ENCODE data around the gene THOC2.

DNA sequence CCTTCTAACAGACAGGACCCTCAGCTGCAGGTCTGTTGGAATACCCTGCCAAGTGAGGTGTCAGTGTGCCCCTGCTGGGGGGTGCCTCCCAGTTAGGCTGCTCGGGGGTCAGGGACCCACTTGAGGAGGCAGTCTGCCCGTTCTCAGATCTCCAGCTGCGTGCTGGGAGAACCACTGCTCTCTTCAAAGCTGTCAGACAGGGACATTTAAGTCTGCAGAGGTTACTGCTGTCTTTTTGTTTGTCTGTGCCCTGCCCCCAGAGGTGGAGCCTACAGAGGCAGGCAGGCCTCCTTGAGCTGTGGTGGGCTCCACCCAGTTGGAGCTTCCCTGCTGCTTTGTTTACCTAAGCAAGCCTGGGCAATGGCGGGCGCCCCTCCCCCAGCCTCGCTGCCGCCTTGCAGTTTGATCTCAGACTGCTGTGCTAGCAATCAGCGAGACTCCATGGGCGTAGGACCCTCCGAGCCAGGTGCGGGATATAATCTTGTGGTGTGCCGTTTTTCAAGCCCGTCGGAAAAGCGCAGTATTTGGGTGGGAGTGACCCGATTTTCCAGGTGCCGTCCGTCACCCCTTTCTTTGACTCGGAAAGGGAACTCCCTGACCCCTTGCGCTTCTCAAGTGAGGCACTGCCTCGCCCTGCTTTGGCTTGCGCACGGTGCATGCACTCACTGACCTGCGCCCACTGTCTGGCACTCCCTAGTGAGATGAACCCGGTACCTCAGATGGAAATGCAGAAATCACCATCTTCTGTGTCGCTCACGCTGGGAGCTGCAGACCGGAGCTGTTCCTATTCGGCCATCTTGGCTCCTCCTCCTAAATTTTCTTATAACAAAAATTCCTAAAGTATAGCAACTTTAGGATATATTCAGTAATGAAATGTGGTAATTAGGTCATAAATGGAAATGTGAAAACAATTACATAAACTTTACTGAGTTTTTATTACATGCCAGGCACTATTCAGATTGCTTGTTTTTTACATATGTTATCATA, 507.5 kb upstream of the CT83 start:
- PRO-cap, result no peak

DNA sequence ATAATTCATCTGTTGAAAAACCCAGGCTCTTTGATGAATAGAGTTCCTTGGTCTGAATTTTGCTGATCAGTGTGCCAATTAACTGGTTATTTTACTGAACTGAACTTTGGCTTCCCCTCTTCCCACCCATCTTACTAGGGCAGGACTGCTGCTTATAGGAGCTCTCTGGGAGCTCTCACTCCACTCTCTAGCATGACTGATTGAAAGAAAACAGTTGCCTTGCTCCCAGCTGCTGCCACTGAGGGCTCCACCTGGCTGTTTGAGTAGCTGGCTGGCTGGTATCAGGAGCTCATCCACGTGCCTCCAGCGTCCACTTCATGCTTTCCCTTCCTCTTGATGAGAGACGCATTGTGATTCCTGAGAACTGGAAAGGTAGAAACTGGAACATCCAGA, 73.0 kb upstream of the KLHL13 start:
- PRO-cap, result no peak

DNA sequence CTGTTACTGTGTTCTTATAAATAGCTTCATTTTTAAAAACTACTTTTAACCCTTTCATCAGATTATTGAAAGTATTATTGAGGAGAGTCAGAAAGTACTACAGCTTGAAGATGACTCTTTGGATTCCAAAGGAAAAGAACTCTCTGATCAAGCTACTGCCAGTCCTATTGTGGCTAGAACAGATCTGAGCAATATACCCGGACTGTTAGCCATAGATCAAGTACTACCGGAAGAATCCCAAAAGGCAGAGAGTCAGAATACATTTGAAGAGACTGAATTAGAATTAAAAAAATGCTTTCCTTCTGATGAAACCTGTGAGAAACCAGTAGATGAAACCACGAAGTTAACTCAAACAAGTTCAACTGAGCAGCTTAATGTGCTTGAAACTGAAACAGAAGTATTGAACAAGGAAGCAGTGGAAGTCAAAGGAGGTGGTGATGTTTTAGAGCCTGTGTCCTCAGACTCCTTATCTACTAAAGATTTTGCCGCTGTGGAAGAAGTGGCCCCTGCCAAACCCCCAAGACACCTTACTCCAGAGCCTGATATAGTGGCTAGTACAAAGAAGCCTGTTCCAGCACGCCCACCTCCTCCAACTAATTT, 46.8 kb downstream of the WDR44 start:
- PRO-cap, result no peak

- PRO-cap, result bidirectional peak, plus-strand start at chrX:118728273, minus-strand start at chrX:118728230
These were observed 608 bp downstream of the IL13RA1 start for GRCh38 chrX:118727824-118728604.

DNA sequence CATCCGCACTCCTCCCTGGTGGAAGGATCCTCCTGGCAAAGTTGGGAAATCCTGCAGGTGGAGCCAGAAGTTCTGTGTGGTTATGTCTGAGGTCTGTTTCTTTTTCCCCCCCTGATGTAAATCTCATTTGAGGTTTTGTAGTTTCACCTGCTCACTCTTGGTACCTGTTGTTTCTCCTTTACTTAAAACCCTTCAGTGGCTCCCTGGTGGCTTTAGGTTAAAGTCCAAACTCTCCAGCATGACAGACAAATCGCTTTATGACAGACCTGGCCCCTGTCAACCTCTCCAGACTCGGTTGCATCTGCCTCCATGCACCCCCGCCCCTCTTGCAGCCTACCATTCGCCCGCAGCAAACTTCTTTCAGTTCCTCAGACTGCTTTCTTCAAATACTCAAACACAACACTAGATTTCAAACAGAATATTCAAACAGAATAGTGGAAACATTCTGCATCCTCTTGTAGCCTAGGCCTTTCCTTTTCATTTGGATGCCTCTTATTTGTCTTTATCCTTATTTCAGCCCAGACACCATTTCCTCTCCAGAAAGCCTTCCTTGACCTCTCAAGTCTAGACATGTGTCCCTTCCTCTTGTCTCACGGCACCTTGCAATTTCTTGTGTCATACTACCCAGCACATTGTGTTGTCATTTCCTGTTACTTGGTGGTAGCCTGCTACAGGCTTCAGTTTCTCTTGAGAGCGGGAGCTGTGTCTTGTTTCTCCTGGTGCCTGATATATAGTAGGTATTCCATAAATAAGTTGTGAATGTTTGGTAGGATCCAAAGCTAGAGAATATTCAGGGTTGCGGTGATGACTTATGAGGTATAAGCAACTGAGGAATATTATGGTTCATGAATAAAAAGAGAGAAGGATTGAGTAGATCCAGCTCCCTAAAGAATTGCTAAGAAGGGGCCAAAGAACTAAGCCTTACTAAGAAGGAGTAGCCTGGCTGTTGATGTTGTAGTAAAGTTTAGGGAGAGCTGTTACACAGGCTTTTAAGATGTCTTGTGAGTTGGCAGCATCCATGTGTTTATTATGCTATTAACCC, 24.9 kb downstream of the IL13RA1 start:
- PRO-cap, result no peak

- PRO-cap, result no peak
These were observed 703 bp downstream of the ZCCHC12 start for GRCh38 chrX:118824257-118824797.

GRCh38 chrX:118853539-118854101, 30.0 kb downstream of the ZCCHC12 start:
- PRO-cap, result no peak

DNA sequence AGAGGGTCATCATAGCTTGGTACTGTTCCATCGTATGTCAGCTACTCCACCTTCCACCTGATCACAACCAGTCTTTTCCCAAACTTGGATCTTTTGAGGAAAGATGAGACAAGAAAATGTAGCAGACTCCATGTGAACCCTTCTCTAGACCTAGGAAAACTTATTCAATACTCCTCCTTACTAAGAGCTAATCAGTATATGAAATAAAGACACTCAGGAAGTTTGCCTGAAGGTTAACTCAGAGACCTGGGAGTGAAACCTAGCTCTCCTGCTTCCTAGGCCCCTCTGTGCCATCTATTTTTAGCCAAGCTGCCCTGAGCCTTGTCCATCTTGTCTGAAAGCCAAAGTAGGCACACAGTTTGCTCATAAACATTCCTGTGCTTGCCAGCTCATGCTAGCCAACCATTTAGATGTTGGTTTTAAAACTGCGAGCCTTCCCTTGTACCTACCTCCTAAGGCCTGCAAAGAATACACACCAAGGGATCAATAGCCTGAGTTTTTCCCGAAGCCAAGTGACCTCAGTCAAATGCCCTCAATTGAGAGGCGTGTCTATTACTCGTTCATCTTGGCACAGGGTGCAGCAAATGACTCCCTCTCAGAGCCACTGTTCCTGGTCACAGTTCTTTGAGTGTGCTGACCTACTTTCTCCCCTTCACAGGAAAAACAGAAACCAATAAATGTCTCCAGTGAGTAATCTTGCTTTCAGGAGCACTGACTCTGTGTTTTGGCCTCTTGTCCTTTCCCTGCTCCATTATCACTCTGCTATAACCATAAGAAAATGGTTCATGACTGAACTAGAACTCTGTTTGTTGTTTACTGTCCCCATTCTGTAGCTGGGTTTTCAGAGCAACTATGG, 48.5 kb downstream of the ZCCHC12 start:
- PRO-cap, result no peak

DNA sequence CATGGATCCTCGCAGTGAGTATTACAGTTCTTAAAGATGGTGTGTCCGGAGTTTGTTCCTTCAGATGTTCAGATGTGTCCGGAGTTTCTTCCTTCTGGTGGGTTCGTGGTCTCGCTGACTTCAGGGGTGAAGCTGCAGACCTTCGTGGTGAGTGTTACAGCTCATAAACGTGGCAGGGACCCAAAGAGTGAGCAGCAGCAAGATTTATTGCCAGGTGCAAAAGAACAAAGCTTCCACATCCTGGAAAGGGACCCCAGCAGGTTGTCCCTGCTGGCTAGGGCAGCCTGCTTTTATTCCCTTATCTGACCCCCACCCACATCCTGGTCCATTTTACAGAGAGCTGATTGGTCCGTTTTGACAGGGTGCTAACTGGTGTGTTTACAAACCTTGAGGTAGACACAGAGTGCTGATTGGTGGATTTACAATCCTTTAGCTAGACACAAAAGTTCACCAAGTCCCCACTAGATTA, 45.2 kb upstream of the CT47C1 start:
- PRO-cap, result no peak

- PRO-cap, result no peak
These were observed 3.1 kb downstream of the PGRMC1 start for GRCh38 chrX:119239326-119239525.

DNA sequence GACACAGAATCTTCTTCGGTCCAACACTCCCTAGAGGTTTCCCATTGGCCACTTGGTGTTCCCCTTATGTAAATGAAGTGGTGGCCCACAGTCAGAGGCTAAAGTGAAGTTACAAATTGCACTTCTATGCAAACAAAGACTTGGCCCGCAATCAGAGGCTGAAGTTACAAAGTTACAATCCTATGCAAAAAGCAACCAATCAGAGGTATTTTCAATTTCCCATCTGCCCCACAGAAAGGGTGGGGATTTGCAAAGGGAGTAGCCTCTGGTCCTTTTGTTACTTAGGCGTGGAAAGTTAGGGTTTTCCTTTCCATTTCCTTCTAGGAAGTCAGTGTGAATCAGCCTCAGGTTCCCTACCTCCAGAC, 35.7 kb upstream of the SLC25A43 start:
- PRO-cap, result no peak

GRCh38 chrX:119695402-119696071, 2.6 kb upstream of the SEPTIN6 start:
- PRO-cap, result no peak

DNA sequence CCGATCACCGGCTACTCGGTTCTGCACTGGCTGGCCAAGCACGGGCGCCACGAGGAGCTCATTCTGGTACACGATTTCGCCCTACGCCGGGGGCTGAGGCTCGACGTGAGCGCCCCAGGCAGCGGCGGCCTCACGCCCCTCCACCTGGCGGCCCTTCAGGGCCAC, 594 bp downstream of the SOWAHD start:
- PRO-cap, result no peak

DNA sequence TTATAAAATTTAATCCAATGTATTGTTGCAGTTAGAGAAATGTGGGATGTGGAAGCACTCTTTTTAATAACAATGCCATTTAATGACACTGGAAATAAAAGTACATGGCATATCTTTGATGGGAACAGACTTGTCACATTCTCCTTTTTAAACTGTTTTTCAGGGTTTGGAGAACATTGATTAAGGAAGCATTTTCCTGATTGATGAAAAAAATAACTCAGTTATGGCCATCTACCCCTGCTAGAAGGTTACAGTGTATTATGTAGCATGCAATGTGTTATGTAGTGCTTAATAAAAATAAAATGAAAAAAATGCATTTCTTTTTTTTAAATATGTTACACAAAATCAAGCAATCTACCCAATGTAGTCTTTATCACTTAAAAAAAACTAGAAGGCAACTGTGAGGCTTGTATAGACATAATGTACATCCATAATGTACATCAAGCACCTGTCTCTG, 4.7 kb downstream of the NDUFA1 start:
- PRO-cap, result no peak

DNA sequence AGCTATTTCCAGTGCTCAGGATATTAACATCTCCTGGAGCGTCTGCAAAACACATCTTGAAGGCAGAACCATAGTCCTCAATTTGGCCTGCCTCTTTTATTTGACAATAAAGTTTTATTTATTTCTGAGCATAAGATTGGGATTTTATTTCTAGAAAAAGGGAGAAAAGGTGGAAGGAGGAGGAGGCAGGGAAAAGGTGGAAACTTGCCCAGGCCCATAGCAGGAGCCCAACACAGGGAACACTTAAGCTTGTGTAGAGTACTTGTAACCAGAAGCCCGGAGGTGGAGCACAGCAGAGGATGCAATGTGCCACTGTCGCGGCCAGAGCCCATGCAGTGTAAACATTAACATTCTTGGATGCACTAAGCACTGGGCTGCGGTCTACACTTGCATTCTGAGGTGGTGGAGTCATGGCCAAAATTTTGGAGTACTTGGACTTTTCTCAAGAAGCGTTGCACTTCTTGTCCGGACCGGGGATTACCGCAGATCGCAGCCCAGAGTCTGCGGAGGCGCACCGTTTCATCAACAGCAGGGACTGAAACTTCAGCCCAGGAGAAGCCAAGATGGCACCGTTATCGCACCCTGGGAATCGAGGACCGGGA, 4.5 kb upstream of the RHOXF1 start:
- PRO-cap, result no peak

GRCh38 chrX:120438701-120439156, 30.4 kb downstream of the LAMP2 start:
- PRO-cap, result no peak

GRCh38 chrX:120538005-120538531, 22.7 kb downstream of the CUL4B start:
- PRO-cap, result no peak

- PRO-cap, result no peak
These were observed 105.2 kb upstream of the C1GALT1C1 start for GRCh38 chrX:120735104-120735441.

GRCh38 chrX:123680462-123680945, 52.3 kb downstream of the THOC2 start:
- PRO-cap, result no peak

GRCh38 chrX:123732044-123733414, at the start of gene THOC2:
THOC2 (minus strand) TSS chrX:123733052.
- PRO-cap, result bidirectional peak, plus-strand start at chrX:123733159, minus-strand start at chrX:123733034